Mammary epithelial cell (primary cell): ENCODE measurements around a stretch of chr4.

DNA sequence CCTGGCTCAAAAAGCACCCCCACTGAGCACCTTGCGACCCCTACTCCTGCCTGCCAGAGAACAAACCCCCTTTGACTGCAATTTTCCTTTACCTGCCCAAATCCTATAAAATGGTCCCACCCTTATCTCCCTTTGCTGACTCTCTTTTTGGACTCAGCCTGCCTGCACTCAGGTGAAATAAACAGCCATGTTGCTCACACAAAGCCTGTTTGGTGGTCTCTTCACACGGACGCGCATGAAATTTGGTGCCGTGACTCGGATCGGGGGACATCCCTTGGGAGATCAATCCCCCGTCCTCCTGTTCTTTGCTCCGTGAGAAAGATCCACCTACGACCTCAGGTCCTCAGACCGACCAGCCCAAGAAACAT lies 518.0 kb downstream of the SPOCK3 start:
- CAGE, long polyA plus RNA = no peak
- RRBS = no CpG with 5 or more reads among the region's 11 CpGs

DNA sequence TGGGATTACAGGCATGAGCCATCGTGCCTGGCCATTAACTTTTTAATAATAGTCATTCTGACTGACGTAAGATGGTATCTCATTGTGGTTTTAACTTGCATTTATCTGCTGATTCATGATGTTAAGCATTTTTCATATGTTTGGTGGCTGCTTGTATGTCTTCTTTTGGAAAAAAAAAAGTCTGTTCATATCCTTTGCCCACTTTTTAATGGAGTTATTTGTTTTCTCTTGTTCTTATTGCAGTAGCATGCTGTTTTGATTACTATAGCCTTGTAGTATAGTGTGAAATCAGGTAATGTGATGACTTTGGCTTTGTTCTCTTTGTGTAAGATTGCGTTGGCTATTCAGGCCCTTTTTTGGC lies 45.9 kb downstream of the ANXA10 start:
- CAGE, long polyA plus RNA = no peak
- RRBS = no CpG with 5 or more reads among the region's 3 CpGs

GRCh38 chr4:168319541-168319961 lies 999 bp upstream of the DDX60 start:
- CAGE, long polyA plus RNA = no peak
- RRBS = no CpG with 5 or more reads among the region's 2 CpGs

DNA sequence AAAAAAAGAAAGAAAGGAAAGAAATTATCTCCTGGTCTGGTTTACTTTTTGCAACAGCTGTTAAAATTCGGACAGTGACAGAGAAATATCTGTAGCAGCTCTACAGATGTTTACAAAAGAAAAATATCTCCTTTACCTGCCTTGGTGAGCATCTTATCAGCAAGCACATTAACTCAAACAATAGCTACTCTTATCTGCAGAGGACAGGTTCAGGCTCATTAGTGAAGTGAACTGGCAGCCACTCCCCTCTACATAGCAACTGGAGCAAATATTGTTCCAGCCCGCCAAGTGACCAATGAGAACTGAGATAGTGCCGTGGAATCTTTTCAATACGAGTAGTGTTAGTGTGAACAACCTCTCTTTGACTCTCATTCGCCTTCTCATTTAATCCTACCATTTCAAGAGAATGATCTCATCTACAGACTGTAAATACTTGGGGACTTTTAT lies 72.2 kb downstream of the PALLD start:
- CAGE, long polyA plus RNA = no peak
- RRBS = no CpG with 5 or more reads among the region's 5 CpGs

GRCh38 chr4:168588918-168589610 lies 92.2 kb downstream of the PALLD start:
- CAGE, long polyA plus RNA = no peak
- RRBS = no CpG with 5 or more reads among the region's 8 CpGs

GRCh38 chr4:168741157-168741711 lies 244.4 kb downstream of the PALLD start:
- CAGE, long polyA plus RNA = no peak
- RRBS = no CpG with 5 or more reads among the region's 8 CpGs

- CAGE, long polyA plus RNA = no peak
- RRBS = no CpG with 5 or more reads among the region's 3 CpGs
Observed at GRCh38 chr4:168758245-168758680, 251.8 kb downstream of the CBR4 start.

DNA sequence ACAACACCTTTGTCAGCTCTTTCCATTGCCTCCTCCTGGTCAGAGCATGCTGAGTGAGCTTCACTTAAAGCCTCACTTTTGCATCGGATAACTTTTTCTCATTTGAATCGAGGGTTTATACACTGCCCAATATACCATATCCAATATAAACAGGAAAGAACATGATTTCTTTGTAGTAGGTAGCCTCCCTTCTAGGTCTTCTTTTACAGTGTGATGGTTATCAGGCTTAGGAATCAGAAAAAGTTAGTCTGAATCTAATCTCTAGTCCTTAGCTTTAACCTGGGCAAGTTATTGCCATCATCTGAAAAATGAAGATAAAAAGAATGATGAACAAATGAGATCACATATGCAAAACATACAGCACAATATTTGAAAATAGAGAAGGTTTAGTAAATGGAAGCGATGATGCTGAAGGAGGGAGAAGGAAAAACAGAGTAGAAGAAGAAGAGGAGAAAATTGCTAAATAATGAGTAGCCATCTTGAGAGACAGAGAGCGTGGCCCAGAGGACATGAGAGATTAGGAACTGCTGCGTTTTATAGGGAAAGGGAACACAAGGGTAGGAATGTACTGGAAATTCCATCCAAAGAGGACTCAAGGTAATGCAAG lies 245.1 kb downstream of the CBR4 start:
- CAGE, long polyA plus RNA = no peak
- RRBS = no CpG with 5 or more reads among the region's 5 CpGs

GRCh38 chr4:168844259-168845459 lies 165.4 kb downstream of the CBR4 start:
- CAGE, long polyA plus RNA = no peak
- RRBS = 92% methylated on average over 1 of the region's 12 CpGs

DNA sequence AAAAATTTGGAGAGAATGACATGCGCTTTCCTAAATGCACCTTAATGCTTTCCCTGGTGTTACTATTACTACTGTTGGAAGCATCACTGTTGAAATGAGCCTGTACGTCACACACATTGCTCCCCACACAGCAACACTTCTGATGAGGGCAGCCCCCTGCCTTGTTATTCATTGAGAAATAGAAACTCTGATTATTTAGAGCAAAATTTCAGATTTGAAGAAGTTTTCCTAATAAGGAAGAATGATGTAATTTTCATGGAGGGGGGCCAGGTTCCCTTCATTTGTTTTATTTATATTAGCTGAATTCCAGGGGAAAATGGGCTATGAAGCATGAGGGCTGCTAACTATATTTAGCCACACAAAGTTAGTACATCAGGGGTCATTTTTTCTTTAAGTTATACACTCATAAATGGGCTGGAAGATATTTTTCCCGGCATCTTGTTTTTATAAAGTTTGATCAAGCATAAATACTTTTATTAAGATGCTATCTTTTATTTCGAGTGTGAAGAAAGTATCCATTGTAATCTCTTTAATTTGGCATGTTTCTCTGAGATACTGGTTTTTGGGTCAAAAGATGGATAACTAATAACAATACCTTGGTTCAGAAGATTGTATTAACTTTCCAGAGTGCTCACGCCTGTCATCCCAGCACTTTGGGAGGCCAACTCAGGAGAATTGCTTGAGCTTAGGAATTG lies 152.0 kb downstream of the CBR4 start:
- CAGE, long polyA plus RNA = no peak
- RRBS = no CpG with 5 or more reads among the region's 5 CpGs

- CAGE, long polyA plus RNA = no peak
- RRBS = no CpG with 5 or more reads among the region's 6 CpGs
Observed at GRCh38 chr4:168899912-168900251, 110.2 kb downstream of the CBR4 start.

- CAGE, long polyA plus RNA = no peak
- RRBS = no CpG with 5 or more reads among the region's 1 CpG
Observed at GRCh38 chr4:168903528-168903991, 106.5 kb downstream of the CBR4 start.

GRCh38 chr4:169010541-169011121 lies 576 bp upstream of the CBR4 start:
- CAGE, long polyA plus RNA = no peak
- RRBS = 0% methylated on average over 3 of the region's 18 CpGs

- CAGE, long polyA plus RNA = no peak
- RRBS = no CpG with 5 or more reads among the region's 4 CpGs
Observed at GRCh38 chr4:169047976-169048296, 37.9 kb upstream of the CBR4 start.

- CAGE, long polyA plus RNA = no peak
- RRBS = no CpG with 5 or more reads among the region's 16 CpGs
Observed at GRCh38 chr4:169069947-169070768, 60.1 kb upstream of the CBR4 start.

DNA sequence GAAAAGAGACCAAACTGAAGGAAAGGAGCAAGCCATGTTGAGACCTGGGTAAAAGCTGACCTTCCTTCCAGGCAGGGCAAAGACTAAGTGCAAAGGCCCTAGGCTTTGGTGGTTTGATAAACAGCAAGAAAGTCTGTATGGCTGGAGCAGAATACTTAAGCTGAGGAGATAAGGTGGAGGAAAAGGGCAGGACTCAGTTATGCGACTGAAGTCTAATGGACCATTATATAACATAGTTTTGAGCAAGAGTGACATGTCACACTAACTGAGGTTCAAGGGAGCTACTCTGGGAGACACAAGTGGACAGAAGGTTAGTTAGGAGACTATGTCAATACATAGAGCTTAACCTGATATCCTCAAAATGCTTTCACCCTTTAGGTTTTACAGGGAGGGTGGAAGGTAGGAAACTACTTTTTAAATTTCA lies 19.9 kb downstream of the SH3RF1 start:
- CAGE, long polyA plus RNA = no peak
- RRBS = no CpG with 5 or more reads among the region's 1 CpG

GRCh38 chr4:169254553-169255051 lies 16.2 kb downstream of the SH3RF1 start:
- CAGE, long polyA plus RNA = no peak
- RRBS = no CpG with 5 or more reads among the region's 5 CpGs

GRCh38 chr4:169271854-169272140 lies 1.0 kb upstream of the SH3RF1 start:
- CAGE, long polyA plus RNA = no peak
- RRBS = no CpG with 5 or more reads among the region's 6 CpGs

- CAGE, long polyA plus RNA = no peak
- RRBS = no CpG with 5 or more reads among the region's 39 CpGs
Observed at GRCh38 chr4:169619367-169620288, 750 bp upstream of the CLCN3 start.

DNA sequence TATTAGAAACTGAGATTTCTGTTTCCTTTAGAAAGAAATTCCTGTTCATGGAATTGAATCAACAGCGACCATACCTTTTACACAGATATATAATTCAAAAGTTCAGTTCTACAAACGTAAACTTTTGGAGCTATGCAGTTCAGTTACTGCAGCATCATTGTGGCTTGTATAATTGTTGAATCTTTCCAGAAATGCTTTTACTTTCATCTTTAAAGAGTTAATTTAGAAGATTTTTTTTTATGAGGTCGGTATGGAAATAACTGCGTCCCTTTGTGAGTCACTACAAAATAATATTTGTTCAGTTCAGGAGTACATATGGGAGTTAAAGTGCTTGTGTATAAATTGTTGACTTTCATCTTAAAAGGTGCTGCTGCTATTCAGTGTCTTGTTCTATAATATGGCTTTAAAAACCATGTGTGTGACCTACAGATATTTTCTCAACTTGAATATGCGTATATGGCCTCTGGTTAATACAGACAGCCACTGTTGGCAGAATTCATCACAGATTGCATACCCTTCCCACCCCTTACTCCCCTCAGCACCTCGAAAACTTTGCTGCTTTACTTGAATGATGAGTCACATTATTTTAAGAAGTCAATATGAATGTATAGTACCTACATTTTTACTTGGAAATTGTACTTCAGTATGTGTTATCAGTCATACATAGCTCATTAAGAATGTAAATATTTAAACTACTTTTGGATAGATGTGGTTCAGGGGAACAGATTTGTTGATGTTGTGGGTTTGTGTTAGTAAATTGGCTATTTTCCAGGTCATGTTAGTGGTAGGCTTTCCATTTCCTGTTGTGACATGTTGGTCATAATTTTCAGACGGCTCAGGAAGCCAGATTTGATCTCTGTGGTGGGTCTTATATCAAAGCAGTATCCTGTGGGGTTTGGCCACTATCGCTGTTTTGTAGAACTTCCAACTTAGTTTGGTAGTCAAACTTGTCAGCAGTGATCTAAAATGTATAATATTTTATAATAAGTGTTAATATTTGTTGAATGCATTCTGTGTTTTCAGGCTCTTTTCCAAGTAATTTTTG lies 1.5 kb downstream of the CLCN3 start:
- CAGE, long polyA plus RNA = no peak
- RRBS = no CpG with 5 or more reads among the region's 8 CpGs